Mammary epithelial cell (primary cell): Measurements from ENCODE around the genes PRKCB and C16orf82.

DNA sequence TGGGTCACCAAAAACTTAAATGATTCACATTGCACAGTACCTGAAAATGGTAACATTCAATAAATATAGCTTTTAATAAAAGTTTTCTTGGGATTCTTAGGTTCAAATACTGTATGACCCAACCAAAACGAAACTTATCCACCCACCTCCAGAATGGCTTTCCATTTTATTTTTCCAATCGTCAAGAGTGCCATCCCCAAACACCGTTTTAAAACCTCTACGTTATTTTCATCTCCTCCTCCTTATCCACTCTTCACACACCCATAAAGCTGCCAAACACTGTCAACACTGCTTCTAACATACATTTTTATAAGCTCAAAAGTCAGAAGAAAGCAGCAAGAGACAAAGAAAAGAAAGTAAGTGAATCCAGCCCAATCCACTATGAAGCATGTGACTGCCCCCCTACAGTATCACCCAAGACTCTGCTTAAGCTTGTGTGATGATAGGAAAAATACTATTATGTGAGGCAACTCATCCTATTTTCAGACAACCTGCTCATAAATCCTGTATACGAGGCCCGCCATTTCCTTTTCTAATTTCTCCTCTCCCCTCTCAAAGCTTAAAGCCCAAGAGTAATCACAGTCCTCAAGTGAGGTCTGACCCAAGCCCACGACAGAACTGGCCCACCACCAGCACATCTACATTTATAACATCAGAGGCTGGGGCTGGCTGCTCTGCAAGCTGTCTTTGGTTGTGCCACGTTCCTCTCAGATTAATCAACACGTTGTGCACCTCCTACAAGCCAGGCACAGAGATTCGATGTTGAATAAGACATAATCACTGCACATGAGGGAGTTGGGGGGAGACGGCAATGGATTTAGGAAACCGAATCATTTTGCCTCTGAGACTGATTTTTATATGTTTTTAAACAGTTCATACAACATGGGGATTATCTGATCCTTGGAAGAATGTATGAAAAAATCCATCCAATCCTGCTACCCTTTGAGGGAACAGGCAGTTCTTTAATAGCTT lies 16.3 kb downstream of the USP31 start:
- CAGE, long polyA plus RNA = no peak
- RRBS = no CpG with 5 or more reads among the region's 12 CpGs

GRCh38 chr16:23141884-23142874 lies 7.1 kb downstream of the USP31 start:
- CAGE, long polyA plus RNA = no peak
- RRBS = no CpG with 5 or more reads among the region's 7 CpGs

GRCh38 chr16:23473958-23474371 lies 21.0 kb upstream of the COG7 start:
- CAGE, long polyA plus RNA = no peak
- RRBS = no CpG with 5 or more reads among the region's 5 CpGs

DNA sequence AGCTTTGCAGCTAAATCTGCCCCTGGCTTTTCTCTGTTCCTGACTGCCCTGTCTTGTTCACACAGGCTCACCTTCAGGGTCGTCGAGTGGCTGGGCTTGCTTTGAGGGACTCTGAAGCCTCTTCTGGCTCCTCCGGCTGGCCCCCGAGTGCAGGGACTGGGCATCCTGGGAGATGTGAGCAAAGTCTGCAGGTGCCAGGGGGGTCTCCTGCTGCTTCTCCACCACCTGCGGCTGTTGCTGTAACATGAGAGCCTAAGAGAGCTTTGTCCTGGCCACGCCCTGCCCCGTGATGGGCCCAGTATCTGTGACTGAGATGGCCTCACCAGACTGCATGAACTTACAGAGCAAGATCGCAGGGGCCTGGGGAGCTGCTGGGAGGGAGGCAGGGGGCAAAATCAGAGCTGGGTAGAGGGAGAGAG lies 12.5 kb downstream of the ERN2 start:
- CAGE, long polyA plus RNA = no peak
- RRBS = no CpG with 5 or more reads among the region's 8 CpGs

GRCh38 chr16:23835297-23836402 lies at the start of gene PRKCB:
Gene PRKCB, plus strand, starts transcription at chr16:23835983.
- CAGE, long polyA plus RNA = no peak
- RRBS = 8% methylated on average over 46 of the region's 110 CpGs

- CAGE, long polyA plus RNA = no peak
- RRBS = no CpG with 5 or more reads among the region's 12 CpGs
Observed at GRCh38 chr16:23873035-23873985, 37.5 kb downstream of the PRKCB start.

- CAGE, long polyA plus RNA = no peak
- RRBS = no CpG with 5 or more reads among the region's 1 CpG
Observed at GRCh38 chr16:24572418-24572878, 33.1 kb downstream of the RBBP6 start.

- CAGE, long polyA plus RNA = no peak
- RRBS = no CpG with 5 or more reads among the region's 7 CpGs
Observed at GRCh38 chr16:24730763-24731047, 1.3 kb downstream of the TNRC6A start.

- CAGE, long polyA plus RNA = no peak
- RRBS = no CpG with 5 or more reads among the region's 3 CpGs
Observed at GRCh38 chr16:24737499-24737904, 8.1 kb downstream of the TNRC6A start.

- CAGE, long polyA plus RNA = no peak
- RRBS = no CpG with 5 or more reads among the region's 4 CpGs
Observed at GRCh38 chr16:24790776-24791267, 54.9 kb upstream of the SLC5A11 start.

DNA sequence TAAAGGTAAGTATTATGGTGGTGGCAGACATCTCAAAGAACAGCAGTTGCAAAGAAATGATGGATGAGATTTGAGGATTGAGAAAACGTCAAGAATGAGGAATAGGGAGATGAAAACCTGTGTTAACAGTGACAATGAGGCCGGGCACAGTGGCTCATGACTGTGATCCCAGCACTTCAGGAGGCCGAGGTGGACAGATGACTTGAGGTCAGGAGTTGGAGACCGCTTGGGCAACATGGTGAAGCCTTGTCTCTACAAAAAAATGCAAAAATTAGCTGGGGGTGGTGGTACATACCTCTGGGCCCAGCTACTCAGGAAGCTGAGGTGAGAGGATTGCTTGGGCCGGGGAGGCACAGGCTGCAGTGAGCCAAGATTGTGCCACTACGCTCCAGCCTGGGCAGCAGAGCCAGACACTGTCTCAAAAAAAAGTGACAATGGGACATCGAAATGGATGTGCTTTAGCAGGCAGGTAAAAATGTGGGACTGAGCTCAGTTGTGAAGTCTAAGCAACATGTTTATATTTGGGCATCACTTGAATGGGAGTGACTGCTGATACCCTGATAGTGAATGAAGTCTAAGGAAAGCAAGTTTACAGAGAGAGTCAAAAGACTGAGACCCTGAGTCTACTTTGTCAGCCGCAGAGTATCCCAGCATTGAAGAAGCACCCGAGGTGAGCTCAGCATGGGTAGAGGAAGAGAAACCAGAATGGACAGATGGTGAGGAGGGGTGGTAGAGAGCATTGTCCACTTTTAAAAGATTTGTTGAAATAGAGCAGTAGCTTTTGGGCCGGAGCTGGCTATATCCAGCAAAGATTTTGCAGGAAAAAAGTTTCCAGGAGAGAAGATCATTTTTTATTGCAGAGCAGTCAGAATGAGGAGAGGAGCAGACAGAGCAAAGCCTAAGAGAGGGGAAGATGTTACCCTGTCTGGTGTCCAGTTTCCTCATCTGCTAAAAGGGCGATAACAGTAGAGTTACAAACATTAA lies 43.3 kb upstream of the SLC5A11 start:
- CAGE, long polyA plus RNA = no peak
- RRBS = no CpG with 5 or more reads among the region's 11 CpGs

DNA sequence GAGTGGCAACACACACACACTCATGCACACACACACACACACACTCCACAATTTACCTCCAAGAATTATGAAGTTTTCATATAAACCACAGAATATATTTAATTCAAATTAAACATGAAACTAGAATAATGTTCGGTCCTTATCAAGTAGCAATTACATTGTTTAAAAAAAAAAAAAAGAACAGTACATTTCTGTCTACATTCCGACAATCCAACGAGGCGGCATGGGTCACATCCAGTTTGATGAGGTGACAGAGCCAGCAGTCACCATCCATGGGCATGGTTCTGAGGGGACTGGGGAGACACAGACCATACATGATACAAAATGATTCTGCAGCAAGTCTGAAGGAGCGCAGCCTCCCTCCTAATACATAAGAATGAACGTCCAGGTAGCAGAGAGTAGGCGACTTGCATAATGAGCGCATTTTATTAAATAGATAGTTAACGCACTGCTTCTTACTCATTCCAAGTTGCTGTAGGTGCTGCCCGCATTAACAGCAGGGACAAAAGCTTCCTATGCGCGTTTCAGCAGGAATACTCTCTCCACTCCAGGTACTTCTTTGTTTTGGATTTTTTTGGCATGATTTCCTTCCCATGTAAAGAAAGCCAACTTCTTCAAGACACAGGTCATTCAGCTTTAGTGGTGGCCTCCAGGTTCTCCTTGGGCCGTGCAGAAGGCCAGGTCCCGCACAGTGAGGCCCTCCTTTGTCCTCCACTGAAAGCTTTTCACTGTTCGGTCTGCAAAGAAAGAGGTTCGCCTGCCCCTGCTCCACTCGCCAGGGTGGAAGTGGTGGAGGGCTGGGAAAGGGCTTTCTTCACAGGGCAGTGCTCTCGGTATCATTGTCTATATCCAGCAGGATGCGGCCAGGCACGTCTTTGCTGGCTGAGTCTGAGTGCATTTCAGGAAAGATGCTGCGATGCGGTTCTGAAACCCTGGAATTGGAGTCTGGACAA lies 73.8 kb downstream of the SLC5A11 start:
- CAGE, long polyA plus RNA = no peak
- RRBS = no CpG with 5 or more reads among the region's 22 CpGs

- CAGE, long polyA plus RNA = no peak
- RRBS = no CpG with 5 or more reads among the region's 14 CpGs
Observed at GRCh38 chr16:24979822-24980644, 35.1 kb downstream of the ARHGAP17 start.

DNA sequence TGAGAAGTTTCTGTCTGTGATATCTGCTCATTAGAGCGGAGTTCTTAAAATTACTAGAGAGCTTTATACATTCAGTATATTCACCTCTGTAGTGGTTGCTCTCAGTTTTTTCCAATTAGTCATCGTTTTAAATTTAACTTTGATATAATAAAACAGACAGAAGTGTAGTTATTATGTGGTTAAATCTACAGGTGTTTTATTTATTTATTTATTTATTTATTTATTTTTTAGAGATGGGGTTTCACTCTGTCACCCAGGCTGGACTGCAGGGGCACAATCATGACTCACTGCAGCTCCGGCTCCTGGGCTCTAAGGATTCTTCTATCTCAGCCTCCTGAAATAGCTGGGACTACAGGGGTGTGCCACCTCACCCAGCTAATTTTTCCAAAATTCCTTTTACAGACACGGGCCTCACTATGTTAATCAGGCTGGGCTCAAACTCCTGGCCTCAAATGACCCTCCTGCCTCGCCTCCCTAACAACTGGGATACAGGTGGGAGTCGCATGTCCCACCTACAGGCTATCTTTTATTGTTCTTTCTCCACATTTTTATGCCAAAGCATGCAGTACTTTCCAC lies 15.9 kb downstream of the ARHGAP17 start:
- CAGE, long polyA plus RNA = no peak
- RRBS = no CpG with 5 or more reads among the region's 6 CpGs

DNA sequence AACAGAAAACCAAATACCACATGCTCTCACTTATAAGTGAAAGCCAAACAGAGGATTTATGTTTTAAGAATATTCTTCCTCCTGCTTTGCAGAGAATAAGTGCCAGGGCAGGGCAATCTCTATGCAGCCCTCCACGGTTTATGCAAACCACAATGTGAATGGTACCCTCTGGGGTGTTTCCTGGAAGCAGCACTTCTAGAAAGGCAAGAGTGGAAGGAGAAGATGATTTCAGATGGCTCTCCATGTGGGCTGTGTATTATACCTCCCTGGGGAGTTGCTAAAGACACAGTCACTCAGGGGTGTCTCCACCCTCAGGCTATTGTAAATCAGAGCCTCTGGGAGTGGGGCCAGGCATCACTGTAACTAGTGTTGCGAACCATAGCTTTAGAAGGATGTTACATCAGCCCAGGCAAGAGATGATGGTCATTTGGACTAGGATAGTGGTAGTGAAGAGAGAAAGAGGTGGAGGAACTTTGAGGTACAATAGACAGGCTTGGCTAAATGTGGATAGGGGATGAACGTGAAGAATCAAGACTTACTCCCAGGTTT lies 83.3 kb upstream of the ZKSCAN2 start:
- CAGE, long polyA plus RNA = no peak
- RRBS = no CpG with 5 or more reads among the region's 3 CpGs

GRCh38 chr16:27066666-27067151 lies at the start of gene C16orf82:
Gene C16orf82, plus strand, starts transcription at chr16:27066927.
- CAGE, long polyA plus RNA = no peak
- RRBS = no CpG with 5 or more reads among the region's 8 CpGs

DNA sequence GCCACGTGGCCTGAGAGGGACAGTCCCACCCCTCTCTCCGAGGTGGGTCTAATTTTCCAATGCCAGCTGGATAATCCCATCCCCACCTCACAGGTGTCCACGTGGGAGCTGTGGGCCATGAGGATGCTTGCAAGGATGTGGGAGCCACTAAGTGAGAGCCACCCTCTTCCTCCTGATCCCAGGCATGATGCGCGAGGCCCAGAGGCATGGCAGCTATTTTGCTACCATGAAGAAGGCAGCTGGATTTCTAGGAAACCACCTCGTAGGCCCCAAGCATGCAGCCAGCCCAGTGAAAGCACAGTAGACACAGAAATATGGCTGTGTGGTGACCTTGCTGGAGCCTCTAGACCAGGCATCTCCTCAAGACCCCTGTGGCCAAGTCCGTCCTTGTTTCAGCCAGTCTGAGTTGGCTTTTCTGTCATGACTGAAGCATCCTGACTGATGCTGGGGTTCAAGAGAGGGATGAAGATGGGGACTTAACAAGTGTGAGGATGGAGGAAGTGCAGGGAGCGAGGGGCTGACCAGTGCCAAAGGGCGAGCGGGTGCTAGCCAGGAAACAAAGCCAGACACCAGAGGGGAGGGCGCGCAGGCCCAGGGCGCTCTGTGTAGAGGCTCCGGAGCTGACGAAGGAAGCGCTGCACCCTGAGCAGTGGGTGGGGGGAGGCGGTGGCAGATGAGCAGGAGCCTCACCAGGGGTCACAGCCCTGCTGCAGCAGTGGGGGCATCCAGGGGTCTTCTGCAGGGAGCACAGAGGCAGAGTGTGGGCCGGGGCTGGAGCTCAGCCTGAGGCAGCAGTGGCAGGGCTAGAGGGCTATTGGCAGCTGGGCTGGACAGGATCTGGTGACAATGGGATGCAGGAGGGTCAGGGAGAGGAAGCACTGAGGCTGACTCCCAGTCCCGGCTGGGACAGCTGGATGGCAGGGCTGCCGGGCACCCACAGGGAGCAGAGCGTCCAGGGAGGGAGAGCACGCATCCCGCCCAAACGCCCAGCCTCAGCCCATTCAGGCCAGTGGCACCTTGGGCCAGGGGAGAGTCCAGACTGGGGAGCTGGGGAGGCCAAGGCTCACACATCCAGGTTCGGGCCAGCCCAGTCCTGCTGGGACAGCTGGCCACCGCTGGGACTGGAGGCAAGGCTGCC lies 20.7 kb downstream of the KDM8 start:
- CAGE, long polyA plus RNA = no peak
- RRBS = 100% methylated on average over 1 of the region's 26 CpGs

GRCh38 chr16:27225835-27226381 lies 22.6 kb downstream of the KDM8 start:
- CAGE, long polyA plus RNA = no peak
- RRBS = no CpG with 5 or more reads among the region's 15 CpGs

DNA sequence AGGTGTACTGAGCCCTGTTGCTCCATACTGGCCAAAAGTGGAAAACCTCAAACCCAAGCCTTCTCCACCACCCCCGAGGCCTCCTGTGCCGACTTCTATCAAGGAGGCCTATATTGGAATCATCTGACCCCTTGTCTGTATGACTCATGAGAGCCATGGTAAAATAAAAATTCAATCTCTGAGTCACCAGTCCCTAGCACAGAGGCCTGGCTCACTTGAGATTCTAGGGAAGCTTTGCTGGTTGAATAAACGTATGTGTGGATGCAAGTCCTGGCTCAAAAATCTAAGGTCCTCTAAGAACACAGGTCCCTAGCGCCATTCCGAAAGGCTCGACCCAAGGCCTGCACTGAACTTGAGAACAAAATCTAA lies 15.1 kb downstream of the NSMCE1 start:
- CAGE, long polyA plus RNA = no peak
- RRBS = no CpG with 5 or more reads among the region's 6 CpGs

GRCh38 chr16:27258066-27258796 lies 10.3 kb downstream of the NSMCE1 start:
- CAGE, long polyA plus RNA = no peak
- RRBS = no CpG with 5 or more reads among the region's 5 CpGs